Smooth muscle cell (in vitro differentiated cells): ENCODE measurements around a stretch of chr2.

- RAMPAGE, long total RNA, result no peak
Measured at GRCh38 chr2:126657130-126657689, 1.3 kb downstream of the GYPC start.

DNA sequence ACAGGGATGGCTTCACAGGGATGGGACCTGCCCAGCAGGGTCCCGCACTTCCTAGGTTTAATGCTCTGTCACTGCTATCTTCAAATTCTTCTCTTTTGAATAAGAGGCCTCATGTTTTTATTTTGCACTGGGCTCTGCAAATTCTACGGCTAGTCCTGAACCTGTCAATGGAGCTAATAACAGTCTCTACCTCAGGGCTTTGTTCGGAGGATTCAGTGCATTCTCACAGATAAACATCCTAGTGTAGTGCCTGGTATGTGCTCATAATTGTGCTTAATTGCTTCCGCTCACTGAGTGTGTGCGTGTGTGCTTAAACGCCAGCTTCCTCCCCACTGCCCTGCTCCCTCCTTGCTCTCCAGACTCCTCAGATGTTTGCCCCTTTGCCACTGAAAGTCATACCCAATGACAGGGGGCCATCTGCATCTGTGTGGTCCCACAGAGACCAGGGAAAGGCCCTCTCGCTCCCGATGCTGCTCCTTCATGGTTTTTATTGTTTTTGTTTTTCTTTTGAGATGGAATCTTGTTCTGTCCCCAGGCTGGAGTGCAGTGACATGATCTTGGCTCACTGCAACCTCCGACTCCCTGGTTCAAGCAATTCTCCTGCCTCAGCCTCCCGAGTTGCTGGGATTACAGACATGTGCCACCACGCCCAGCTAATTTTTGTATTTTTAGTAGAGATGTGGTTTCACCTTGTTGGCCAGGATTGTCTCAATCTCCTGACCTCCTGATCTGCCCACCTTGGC lies 6.8 kb downstream of the GYPC start:
- RAMPAGE, long total RNA, result no peak

DNA sequence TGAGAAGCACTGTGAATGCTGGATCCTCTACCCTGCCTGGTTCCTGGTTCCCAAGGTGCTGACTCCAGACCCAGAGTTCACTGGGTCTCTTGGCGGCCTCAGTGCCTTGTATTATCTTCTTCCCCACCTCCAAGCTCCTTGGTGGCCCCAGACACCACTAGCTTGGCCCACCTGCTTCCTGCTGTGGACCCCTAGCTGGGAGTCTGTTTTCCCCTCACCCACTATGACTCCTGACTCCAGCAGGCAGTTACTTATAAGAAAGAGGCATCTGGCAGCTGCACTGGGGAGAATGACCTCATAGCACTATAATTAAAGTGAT lies 32.5 kb downstream of the GYPC start:
- RAMPAGE, long total RNA, result no peak

- RAMPAGE, long total RNA, result no peak
Measured at GRCh38 chr2:126695326-126695702, 39.4 kb downstream of the GYPC start.

GRCh38 chr2:126776473-126777553 lies 120.9 kb downstream of the GYPC start:
- RAMPAGE, long total RNA, result no peak

DNA sequence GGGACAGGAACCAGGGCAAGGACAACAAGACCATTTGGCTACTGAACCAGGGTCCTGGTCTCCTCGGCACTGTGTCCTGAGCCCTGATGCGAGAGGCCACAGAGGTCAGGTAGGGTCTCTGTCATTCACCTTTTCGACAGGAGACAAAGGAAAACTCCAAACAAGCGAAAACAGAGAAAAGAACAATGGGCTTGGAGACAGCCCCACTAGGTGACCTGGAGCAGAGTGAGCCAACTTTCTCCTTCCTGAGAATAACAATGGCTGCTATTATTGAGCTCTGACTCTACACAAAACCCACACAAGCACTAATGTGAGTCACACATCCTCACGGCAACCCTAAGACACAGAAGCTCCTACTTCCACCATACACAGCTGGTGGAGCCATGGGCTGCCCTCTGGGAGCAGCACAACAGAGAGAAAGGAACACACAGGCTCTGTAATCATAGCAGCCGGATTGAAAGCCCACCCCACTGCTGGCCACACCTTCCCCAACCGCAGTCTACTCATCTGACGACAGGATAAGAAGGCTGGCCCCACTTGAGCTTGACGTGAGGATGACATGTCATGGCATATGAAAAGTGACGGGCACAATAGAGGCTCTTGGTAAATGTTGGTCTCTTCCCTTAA lies 67.2 kb upstream of the TEX51 start:
- RAMPAGE, long total RNA, result no peak

DNA sequence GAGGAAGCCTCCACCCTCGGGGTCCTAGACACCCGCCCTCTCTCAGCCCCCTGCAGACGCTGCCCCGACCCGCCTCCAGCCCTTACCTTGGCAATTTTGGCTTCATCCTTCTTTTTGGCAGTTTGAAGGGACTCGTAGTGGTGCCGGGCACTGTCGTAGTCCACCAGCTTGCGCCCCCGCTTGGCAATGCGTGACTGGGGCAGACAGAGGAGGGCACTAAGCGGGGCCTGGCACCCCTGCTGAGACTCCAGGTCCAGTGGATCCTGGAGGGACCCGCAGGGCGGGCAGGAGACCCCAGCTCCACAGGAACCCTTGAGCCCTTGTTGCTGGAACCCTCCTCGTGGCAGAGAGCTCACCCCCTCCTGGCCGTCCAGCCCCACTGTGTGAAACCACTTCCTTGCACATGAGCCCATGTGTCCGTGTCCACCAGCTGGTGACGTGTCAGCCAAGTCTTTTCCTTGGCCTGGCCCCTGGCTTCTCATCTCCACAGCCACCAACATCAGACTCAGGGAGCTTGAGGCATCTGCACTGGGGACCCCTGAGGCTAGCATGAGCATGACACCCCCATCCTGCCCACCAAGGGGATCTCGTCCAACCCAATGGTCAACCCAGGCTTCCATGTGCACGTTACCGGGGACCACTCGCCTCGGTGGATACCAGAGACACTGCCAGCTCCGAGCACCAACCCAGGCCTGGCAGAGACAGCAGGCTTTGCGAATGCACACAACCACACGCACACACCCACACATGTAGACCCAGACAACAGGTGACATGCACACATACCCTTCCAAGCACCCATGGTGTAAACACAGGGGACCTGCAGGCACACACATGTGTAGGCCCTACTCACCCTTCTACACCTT lies 37.9 kb downstream of the BIN1 start:
- RAMPAGE, long total RNA, result no peak

DNA sequence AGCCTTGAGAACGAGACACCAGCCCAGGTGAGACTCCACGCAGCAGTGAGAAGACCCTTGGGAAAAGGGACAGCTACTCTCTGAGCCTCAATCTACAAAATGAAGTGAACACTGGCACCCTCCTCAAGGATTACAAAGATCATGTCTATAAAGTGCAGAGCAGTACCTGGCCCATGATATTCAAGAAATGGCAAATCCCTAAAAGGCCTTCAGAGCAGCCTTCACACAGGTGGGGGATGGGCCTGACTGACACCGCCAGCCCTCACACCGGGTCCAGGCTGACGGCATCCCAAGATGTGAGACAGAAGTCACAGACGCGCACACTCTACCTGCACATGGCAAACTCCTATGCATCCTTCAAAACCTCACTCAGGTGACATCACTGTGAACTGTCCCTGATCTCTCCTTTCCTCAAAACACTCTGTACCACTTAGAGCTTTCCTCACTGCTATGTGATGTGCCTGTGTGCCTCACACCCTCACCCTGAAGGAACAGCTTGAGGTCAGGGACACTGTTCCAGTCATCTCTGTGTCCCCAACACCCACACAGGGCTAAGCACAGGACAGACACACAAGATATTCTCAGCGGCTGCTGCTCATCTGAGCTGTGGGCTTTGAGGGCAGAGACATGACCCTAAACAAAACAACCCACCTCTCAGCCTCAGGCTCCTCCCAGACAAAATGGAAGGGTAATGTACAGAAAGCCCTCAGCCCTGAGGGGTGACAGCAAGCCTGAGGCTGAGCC lies 27.6 kb downstream of the BIN1 start:
- RAMPAGE, long total RNA, result no peak

DNA sequence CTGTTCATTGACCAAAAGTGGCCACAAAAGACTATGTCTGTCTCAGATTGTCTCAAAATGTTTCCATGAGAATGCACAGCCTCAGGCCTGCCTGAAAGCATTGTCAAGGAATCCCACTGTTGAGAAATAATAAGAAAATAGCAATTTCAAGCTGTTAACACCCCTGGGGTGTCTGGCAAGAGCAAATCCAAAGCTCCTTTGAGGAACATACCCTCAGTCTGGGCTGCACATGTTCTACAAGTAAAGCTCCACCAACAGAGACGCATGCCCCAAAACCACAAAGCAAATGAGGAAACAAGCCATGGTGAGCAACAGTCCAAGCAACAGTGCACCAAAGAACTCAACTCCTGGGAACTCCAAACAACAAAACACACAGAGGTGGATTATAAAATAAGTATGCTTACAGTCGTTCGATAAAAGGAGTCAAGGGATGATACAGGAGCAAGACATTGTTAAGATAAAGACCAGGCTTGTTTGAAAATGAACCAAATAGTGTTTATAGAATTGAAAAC lies 40.3 kb downstream of the CYP27C1 start:
- RAMPAGE, long total RNA, result no peak

- RAMPAGE, long total RNA, result no peak
Measured at GRCh38 chr2:127284043-127284670, 9.8 kb downstream of the ERCC3 start.

DNA sequence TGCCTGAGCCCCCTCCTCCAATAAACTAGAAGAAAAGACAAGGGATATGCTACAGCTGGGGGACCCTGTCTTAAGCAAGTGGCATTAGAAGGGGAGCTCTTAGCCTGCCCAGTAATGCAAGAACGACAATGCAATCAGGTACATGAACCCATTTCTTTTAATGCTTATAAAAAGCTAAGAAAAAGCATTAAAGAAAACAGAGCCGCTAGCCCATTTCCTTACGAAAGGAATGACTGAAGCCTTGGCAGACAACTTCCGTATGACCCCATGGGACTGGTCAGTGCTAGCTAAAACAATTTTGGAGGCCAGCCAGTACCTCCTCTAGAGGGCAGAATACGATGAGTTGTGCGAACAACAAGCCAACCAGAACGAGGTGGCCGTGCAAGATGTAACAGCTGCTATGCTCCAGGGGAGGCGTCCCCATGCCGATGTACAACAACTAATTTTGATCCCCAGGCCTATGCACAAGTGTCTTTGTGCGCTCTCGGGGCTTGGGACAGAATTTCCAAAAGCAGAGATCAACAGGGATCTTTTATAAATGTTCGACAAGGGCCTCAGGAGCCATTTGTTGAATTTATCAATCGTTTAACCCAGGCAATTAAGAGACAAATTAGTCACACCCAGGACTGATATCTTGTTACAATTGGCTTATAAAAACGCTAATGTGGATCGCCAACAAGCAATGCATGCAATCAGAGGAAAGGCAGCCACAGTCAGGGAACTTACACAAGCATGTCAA lies 16.7 kb downstream of the MAP3K2 start:
- RAMPAGE, long total RNA, result no peak

DNA sequence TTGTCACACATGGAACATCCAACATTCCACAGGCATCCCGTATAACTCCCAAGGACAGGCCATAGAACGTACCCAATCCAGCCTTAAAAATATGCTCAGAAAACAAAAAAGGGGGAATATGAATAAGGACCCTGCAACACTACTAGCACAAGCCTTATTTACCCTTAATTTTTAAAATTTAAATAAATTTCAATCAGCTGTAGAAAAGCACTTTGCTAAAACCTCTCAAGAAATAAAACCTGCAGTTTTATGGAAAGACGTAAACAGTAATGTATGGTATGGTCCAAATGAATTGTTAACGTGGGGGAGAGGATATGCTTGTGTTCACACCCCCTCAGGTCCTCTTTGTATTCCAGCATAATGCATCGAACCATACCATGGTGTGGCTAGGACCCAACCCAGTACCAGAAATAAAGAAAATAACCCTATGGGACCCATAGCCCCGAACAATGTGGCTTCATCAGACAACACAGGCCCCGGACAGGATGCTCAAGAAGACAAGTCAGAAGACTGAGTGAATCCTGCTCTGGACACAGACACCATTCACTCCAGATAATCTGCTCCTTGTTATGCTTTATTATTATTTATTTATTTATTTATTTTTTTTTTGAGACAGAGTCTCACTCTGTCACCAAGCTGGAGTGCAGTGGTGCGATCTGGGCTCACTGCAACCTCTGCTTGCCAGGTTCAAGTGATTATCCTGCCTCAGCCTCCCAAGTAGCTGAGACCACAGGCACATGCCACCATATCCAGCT lies 12.8 kb downstream of the MAP3K2 start:
- RAMPAGE, long total RNA, result no peak

DNA sequence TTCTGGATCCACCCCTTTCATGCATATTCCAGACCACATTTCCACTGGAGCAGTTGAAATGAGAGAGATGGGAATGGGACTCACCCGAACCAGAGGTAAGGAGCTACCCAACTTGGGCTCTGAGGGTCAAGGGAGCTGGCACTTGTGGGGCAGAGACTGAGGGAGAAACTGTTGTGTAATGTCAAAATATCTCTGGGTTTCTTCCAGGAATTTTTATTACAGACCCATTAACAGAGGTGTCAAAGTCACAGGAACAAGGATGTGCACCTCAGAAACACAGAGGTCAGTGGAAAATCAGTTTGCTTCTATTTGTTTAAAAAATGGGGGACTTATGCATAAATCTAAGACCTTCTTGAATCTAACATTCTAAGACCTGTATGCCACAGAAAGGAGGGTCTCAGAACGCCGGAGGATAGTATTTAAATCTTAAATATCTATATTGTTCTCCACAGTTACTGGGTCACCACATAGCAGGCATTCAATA lies 1.2 kb upstream of the MAP3K2 start:
- RAMPAGE, long total RNA, result no peak

- RAMPAGE, long total RNA, result no peak
Measured at GRCh38 chr2:127422835-127423433, 4.7 kb downstream of the PROC start.

GRCh38 chr2:127423434-127424070 lies 5.3 kb downstream of the PROC start:
- RAMPAGE, long total RNA, result no peak

GRCh38 chr2:127536819-127537173 lies 1.3 kb downstream of the MYO7B start:
- RAMPAGE, long total RNA, result no peak

DNA sequence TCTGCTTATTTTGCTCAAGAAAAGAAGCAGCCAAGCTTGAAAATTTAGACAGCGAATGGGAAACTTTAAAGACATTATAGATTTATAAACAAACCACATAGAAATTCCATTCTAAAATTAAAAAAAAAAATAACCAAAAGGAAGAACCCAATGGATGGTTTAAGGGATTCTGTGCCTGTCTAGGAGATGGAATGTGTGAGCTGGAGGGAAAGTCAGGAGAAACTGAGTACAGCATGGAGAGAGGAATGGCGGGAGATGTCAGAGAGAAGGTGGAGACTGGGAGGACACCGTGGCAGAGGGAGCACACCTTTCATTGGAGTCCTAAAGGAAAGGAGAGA lies 43.4 kb downstream of the MYO7B start:
- RAMPAGE, long total RNA, result no peak

GRCh38 chr2:127639996-127640795 lies 5.8 kb upstream of the GPR17 start:
- RAMPAGE, long total RNA, result no peak

GRCh38 chr2:127646642-127647075 lies 706 bp downstream of the GPR17 start:
- RAMPAGE, long total RNA, result no peak

DNA sequence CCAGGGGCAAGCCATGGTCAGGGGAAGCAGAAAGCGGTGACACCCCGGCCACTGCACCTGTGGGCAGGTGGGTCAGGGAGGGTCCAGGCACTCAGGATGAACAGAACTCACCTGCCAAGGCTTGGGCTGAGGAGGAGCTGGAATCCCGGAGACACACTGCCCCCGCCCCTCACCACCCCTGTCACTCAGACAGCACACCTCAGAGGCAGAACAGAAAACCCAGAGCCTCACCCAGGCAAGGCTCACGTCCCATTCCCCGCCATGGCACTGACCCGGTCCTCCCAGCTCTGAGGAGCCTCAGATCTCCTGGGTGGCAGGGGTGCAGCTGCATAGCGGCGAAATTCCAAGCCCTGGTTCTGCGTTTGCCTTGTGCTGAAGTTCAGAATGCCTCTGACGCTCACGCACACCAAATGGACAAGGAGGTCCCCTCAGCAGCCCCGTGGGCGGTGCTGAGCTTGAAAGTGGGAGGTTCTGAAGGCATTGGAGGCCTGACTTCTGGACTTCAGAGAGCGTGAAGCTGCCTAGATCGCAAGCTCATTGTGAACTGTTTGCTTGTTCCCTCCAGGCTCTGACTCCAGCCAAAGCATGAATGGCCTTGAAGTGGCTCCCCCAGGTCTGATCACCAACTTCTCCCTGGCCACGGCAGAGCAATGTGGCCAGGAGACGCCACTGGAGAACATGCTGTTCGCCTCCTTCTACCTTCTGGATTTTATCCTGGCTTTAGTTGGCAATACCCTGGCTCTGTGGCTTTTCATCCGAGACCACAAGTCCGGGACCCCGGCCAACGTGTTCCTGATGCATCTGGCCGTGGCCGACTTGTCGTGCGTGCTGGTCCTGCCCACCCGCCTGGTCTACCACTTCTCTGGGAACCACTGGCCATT lies 4.4 kb downstream of the GPR17 start:
- RAMPAGE, long total RNA, result no peak